Vermiform appendix (tissue), 1 donor: ENCODE data around the gene PLPP7.

GRCh38 chr9:130053190-130053493 lies 564 bp upstream of the GPR107 start:
- PRO-cap: no peak

- PRO-cap: unidirectional peak, plus-strand start at chr9:130450703
These were observed 5.8 kb downstream of the ASS1 start for GRCh38 chr9:130450322-130451110.

GRCh38 chr9:130599726-130600287 lies 20.4 kb downstream of the FUBP3 start:
- PRO-cap: no peak

- PRO-cap: no peak
These were observed 38.7 kb upstream of the PRDM12 start for GRCh38 chr9:130625600-130626139.

- PRO-cap: no peak
These were observed 33.9 kb upstream of the PRDM12 start for GRCh38 chr9:130630550-130630923.

DNA sequence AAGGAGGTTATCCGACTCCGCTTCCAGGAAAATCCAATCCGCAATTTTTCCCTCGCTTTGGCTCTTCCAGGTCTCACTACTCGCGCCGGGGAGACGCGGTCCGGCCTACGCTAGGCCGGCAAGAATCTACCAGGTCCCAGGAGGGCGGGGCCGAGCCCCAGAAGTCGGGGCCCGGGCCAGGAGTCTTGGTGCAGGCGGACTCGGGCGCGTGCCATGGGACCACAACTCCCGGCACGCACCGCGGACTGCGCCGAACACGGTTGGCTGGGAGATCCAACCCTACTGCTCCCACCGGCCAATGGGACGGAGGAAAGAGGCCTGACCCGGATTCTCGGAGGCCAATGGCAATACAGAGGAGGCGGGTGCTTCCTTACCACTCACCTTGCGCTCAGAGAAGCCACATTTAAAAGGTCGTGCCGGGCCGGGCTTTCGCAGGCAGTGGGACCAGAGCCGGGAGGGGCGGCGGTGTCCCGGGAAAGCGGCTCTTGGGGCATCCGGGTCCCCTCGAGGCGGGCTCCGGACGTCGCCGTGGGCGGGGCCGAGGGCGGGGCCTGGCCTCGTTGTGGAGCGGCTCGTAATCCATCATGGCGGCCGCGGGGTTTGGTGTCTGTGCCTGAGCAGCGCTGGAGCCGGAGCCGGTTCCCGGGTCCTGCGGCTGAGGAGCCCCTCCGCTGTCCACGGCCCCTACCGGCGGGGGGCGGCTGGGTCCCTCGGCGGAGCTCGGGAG lies 19.1 kb downstream of the EXOSC2 start:
- PRO-cap: bidirectional peak, plus-strand start at position 406 of the sequence, minus-strand start at position 128 of the sequence; bidirectional peak, plus-strand start at position 590 of the sequence, minus-strand start at position 487 of the sequence

- PRO-cap: no peak
These were observed 22.0 kb downstream of the EXOSC2 start for GRCh38 chr9:130715536-130715968.

- PRO-cap: no peak
These were observed 62.0 kb downstream of the EXOSC2 start for GRCh38 chr9:130755566-130756081.

DNA sequence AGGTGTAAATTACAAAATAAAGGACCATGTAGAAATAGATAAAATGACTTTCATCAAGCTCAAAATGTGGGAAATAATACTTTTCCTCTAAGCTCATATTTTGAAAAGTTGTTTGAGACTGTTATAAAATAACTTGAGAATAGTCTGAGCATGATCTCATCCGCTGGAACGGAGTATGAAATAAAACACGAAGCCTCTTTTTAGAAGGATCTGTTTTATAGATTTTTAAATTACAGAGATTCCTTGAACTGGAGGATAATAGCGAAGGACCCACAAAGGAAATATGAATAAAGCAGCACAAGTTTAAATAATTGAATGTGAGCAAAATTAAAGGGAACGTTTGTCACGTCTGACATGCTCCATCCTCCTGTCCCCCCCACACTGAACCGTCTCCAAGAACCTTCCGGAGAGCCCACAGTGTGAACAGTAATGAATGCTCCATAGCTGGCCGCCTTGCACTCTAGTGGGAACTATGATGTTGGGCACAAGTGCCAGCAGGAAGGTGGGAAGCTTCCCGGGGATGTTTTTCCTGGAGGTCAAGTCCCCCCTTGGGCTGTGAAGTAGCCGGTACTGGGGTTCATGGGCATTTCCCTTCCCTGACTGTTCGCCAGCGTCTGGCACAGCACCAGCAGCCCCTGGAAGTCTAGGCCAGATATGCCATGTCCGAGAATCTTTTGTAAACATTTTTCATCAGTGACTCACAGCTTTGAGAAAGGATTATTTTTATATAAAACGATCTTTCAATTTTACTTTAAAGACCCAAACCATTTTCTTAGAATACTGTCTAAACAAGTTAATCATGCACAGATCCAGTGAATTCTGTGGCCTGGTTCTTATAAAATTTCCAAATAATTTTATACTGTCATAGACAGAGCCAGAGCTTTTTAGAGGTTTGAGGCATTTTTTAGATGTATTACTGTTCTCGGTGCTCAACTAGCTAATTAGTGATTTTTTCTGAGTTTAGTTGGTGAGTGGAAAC lies 11.4 kb downstream of the ABL1 start:
- PRO-cap: no peak

DNA sequence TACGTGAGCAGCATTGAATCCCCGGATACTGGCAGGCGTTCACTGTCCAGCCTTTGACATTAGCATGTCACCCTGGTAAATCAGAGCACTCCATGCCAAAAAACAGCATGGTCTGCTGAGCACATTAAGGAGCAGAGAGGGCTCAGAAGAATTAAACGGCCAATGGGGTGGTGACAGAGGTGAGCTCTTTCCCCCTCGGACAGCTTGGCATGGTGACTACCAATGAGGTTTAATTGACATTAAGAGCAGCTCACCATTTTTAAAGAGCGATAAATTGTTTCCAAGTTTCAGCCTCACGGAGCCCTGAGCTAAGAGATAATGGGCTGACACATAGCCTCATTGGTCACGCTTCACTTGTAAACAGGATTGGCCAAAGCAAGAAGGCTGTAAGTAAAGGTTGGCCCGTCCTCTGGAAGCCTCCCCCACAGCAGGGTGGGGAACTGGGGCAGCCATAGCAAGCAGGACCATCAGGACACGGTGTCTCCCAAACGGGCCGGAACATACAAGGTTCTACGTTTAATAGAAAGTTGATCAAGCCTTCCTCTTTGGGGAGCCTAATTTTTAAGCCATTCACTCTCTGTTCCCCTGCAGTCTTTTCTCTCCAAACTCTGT lies 26.0 kb downstream of the QRFP start:
- PRO-cap: no peak

- PRO-cap: bidirectional peak, plus-strand start at chr9:130893840, minus-strand start at chr9:130893755
These were observed 3.1 kb downstream of the QRFP start for GRCh38 chr9:130893199-130894309.

GRCh38 chr9:130894999-130896328 lies 1.1 kb downstream of the QRFP start:
- PRO-cap: no peak

GRCh38 chr9:130913044-130913750 lies 16.6 kb upstream of the QRFP start:
- PRO-cap: unidirectional peak, plus-strand start at chr9:130913399

GRCh38 chr9:131097794-131098236 lies 1.5 kb downstream of the AIF1L start:
- PRO-cap: no peak

GRCh38 chr9:131111726-131112373 lies 13.5 kb upstream of the NUP214 start:
- PRO-cap: no peak

GRCh38 chr9:131204201-131204652 lies 72.1 kb downstream of the FAM78A start:
- PRO-cap: no peak

DNA sequence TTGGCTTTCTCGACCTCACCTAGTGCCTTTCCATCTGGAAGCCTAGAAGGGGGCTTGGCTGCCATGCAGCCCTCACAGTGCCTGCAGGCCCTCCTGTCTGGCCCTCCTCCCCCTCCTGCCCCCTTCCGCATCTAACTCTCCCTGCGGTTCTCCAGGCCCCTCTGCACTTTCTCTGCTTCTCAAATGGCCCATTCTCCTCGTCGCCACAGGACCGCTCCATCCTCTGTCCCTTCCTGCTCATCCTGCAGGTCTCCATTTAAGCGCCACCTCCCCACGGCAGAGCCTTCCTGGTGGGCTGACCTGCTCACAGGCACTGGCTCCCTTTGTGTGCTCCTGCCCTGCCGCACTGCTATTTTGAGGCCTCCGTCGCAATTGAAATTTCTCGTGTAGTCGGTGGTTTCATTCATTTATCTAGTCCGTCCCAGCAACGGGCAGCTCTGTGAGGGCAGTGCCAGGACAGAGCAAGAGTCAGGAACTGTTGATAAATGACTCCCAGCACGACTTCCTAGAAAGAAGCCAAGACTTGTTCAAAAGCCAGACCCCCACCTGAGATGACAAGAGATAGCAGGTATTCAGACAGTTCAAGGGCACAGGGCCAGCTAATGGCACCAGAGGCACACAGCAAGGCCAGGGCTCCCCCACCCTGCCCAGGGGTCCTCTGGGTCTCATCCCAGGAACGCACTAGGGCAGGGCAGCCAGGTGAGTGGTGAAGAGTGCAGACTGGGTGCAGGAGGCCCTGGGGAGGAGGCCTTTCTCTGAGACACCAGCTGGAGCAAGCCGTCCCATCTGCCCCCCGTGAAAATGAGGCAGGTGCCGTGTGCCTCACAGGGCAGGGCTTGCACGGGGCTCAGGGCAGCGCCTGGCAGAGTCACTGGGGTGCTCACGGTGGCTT lies 37.1 kb downstream of the FAM78A start:
- PRO-cap: no peak

GRCh38 chr9:131288799-131290029 lies at the start of gene PLPP7:
Gene PLPP7, plus strand, starts transcription at chr9:131289723.
- PRO-cap: no peak

GRCh38 chr9:131407012-131408351 lies 13.6 kb downstream of the PRRC2B start:
- PRO-cap: no peak

GRCh38 chr9:131554775-131555226 lies 9.5 kb downstream of the PRRT1B start:
- PRO-cap: no peak